ENCODE data around the gene TEX48.

- RRBS = no CpG with 5 or more reads among the region's 5 CpGs
Observed at GRCh38 chr9:114074459-114075190, 3.5 kb downstream of the AMBP start.

DNA sequence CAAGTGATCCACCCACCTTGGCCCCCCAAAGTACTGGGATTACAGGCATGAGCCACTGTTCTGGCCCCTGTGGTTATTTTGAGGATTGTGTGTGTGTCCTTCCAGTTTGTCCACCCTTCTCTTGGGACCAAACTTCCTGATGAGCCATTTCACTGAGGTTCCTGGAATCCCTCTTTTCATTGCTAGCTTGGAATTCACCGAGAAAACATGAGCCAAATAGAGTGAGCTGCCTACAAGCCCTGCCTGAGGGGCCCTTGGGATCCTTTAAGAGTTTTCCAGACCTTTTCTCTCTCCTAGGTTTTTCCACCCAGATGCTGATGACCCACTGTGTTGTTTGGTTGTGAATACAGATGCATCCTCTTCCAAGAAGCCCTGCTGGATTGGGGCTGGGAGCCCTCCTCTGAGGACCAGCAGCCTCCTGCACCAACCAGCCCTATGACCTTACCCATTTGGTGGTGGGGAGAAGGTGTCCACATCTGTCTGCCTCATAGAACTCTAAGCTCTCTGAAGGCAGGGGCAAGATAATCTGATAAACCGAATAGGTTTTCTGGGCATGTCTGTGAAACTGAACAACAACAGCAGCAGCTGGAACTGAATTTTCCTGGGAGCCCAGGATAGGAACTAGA is 13.3 kb upstream of the KIF12 start:
- RRBS = no CpG with 5 or more reads among the region's 2 CpGs

- RRBS = no CpG with 5 or more reads among the region's 4 CpGs
Observed at GRCh38 chr9:114241858-114242503, 80.9 kb upstream of the ORM1 start.

DNA sequence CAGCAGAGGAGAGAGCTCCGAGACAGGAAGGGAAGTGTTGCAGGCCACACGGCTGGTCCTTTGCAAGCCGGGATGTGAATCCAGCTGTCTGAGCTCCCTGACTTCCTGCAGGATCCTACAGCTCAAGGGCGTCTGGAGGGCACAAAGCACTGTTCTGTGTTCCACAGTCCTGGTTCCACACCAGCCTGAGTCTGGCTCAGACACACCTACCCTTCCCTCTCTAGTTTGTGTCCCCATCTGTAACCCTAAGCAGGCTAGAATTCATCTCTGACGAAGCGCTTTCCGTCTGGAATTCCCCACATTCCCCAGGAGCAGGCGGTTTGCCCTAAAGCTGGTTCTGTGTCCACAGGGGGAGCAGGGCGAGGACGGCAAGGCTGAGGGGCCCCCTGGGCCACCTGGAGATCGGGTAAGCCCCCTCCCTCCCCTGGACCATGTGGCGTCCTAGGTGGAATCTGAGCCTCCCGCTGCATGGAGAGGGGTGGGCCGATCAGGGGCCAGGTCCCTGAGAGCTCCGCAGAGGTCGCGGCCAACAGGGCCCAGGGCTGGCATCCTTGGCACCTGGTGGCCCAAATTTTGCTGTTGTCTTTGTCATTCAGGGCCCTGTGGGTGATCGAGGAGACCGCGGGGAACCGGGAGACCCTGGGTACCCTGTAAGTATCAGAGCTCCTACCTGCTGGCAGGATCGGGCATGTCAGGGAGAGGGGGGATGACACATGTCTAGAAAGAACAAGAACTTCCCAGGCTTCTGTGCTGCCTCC is 34.6 kb upstream of the ORM1 start:
- RRBS = no CpG with 5 or more reads among the region's 22 CpGs

DNA sequence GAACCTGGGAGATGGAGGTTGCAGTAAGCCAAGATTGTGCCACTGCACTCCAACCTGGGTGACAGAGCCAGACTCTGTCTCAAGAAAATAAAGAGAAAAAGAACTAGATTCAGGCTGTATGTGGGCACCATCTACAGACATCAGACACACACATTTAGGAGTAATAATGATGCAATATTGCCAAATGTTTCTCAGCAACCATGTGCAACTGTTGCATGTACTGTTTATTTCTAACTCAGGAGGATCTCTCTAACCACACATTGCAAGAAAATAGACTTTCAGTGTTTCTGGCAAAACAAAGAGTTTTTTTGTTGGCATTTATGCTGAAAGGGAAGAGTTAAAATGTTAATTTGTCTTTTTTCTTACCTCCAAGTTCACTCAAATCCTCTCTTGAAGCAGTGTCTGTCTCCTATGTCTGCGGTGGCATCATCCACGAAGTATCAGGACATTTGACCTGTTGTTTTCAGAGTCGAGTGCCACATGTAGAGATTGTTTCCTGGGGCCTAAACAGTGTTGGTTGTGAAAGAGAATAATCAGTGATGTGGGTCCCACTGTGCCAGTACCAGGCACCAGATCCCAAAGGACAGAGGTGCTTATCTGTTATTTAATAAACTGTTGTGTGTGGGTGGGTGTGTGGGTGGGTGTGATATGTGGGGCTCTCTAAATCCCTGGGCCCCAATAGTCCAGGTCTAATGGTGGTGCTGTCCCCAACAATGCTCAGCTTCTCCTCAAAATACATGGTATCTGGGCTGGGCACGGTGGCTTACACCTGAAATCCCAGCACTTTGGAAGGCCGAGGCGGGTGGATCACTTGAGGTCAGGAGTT is 4.9 kb upstream of the ORM1 start:
- RRBS = no CpG with 5 or more reads among the region's 6 CpGs

DNA sequence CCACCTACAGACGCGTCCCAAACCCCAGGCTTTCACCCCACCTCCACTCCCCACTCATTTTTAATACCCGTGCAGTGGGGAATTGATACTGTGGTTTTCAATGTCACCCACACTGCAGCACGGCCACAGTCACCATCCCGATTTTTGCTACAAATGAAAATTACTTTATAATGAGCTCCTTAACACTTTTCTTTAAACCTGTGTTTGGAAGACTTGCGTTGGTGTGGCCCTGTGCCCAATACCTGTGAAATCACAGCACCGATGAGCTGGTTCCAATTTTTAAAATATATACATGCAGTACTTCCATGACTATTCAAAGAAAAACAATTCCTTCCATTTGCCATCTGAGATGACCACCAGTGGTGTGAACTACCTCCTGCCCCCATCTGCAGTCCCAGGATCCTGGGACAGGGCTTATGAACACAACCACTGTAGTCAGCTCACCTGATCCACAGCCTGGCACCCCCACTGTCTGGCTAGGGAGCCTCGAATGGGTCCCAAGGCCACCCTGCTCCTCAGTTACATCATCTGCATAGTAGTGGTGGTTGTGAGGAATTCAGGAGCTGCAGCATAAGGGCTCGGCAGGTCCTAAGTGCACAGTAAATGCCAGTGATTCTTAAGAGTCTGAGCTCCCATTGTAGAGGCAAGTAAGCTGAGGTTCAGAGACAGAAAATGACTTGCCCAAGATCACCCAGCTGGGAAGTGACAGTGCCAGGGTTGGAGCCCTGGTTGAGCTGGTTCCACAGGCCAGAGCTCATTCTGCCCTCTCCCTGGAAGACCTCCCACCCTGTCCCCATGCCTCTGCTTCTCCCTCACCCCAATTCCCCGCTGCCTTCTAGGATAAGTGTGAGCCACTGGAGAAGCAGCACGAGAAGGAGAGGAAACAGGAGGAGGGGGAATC is 2.8 kb downstream of the ORM1 start:
- RRBS = no CpG with 5 or more reads among the region's 11 CpGs

DNA sequence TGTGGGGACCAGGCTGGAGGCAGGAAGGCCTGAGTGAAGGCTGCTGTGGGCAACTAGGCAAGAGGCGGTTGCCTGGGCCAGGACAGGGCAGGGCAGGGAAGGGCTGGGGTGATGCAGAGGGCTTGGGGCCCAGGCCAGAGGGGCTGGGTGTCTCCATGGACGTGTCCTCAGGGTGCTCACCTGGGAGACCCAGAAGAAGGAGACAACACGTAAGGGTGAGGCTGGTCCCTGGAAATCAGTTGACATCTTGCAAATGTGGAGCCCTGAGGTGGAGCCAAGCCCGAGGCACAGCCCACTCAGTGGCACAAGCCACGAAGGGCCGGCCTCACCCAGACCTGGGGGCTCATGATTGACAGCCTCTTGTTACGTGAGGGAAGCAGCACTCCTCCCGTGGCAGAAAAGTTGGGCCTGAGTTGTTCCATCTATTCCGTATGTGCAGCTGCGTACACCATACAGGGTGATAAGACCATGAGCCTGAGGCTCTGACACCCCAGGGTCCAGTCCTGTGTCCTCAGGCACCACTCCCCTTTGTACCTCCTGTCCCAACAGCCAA is 2.1 kb upstream of the ORM2 start:
- RRBS = no CpG with 5 or more reads among the region's 10 CpGs

DNA sequence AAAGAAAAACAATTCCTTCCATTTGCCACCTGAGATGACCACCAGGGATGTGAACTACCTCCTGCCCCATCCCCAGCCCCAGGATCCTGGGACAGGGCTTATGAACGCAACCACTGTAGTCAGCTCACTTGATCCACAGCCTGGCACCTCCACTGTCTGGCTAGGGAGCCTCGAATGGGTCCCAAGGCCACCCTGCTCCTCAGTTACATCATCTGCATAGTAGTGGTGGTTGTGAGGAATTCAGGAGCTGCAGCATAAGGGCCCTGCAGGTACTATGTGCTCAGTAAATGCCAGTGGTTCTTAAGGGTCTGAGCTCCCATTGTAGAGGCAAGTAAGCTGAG is 2.8 kb downstream of the ORM2 start:
- RRBS = no CpG with 5 or more reads among the region's 2 CpGs

- RRBS = no CpG with 5 or more reads among the region's 7 CpGs
Observed at GRCh38 chr9:114361588-114362084, 26.1 kb downstream of the AKNA start.

- RRBS = no CpG with 5 or more reads among the region's 20 CpGs
Observed at GRCh38 chr9:114588175-114589084, 861 bp downstream of the ATP6V1G1 start.

- RRBS = no CpG with 5 or more reads among the region's 8 CpGs
Observed at GRCh38 chr9:114681791-114682358, at the start of gene TEX48. TSS of gene TEX48 (minus strand) at chr9:114682192.

DNA sequence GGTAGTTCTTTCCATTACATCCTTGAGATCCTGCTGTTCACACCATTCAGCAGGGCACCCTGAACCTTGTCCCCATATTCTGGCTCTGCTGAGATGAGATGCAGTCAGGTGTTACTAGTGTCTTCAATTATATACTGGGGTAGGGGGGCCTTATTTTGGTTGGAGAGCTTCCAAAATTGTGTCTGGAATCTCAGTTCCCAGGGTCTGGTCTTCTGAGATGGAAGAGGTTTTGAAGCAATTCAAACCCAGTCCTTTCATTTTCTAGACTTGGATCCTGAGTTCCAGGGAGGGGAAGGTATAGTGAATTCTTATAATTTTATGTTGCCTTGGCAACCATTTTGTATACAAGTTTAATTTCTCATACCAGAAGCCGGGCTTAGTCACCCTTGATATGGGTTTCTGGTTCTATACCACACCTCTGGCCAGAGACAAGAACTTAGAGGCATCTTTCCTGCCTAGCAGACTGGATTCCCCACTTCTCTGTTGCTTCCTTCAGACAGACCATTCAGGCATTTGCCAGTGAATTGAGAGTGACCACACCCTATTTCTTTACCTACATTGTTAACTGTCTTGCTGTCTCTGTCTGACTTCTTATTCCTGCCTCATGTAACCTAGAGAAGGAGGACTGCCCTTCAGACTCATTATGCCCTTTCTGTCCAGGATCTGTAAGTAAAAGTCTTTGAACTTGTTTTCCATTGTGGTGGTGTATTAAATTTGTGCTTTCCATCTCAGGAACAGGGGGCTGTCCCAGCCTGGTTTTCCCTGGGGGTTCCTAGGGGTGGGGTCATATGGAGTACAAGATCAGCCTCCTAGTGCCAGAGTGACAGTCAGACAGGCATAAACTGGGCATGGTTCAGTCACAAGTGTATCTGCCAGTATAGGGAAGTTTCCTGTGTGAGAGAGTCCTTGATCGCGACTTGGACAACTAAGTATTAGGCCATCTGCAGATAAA is 27.6 kb downstream of the TNFSF8 start:
- RRBS = no CpG with 5 or more reads among the region's 3 CpGs

DNA sequence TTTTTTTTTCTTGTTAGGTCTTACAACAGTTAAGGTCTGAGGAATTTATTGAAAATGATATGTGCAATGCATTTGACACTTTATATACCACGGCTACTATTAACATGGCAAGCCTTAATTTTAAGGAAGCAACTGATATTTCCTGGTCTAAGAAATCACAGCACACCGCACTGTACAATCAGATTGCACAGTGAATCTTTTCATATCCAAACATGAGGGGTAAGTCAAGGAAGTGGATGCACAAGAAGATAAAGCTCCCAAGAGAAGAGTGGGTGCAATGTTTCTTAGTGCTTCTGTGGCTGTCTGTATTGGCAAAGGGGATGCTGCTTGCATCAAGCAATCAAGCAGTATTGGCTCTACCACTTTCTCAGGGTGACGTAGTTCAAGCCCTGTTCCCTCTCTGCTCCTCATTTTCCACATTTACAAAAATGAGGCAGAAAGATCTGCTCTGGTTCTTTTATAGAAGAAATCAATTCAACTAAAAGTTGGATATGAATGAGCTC is 2.4 kb downstream of the TNFSF8 start:
- RRBS = no CpG with 5 or more reads among the region's 3 CpGs

DNA sequence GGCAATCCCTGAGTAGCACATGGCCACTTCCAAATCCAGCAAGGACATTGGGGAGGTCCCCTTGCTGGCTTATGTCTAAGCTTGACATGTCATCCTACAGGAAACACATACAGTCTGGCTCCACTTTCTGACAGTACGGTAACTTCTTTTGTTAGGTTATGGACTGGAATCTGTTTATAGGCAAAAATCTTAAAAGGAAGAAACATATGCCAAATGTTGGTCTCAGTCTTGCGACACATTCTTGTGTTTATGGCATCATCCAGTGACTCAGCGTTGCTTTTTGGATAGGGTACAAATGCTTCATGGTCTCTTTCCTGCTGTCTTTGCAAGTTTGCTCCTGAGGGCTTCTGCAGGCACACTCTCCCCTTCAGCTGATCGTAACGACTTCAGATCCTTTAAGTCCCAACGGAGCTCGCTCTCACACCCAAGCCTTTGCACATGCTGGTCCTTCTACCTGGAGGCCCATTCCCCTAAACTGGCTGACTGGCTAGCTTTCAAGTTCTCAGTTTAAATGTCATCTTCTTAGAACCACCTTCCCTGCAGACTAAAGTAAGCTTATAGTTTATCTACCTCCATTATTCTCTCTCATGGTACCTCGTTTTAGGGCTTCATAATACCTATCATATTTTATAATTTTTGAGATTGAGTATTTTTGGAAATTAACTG is 23.6 kb upstream of the TNFSF8 start:
- RRBS = no CpG with 5 or more reads among the region's 8 CpGs

DNA sequence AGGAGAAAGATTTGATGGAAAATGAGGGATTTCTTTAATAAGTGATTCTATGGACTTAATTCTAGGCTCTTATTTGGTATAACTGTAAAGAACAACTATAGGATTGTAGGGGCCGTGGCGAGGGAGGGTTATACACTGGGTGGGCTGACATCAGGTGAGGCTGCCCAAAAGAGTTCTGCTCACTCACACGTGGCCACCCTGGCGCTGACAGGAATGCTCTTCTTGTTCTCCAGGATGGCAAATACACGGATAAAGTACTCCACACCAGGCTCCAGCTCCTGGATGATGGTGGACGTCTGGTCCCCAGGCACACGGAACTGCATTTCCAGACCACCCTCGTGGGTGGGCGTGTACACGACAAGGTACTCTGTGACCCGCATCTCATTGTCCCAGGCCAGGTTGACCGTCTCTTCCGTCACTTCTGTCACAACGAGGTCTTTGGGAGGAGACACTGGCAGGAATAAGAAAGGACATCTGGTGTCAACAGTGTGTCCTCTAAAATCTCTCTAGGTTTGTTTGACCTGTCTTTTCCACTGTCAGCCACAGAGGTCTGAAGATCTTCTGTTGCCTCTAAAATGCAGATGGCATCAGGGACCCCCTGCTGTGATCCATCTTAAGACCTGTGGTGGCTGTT is 33.8 kb downstream of the TNC start:
- RRBS = no CpG with 5 or more reads among the region's 14 CpGs

DNA sequence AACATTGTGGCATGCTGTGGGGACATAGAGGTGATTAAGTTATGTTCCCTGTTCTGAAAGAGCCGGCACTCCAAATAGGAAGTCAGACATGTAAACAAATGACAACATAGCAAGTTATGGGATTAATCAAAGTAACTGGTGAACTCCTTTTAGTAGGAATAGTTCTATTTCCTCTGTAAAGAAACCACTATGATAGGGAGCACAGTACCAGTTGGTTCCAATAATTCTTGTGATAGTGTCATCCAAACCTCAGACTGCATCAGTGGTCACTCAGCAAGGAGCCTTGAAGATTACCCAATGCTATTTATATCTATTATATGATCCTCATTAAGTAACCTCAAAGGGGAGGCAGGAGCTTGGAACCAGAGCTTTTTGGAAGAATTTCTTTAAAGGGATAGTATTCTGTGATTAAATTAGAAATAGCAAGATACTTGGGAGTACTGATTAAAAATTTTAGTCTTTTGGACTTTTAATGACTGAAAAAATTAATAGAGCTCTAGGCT is 93.9 kb upstream of the TNC start:
- RRBS = no CpG with 5 or more reads among the region's 1 CpG

GRCh38 chr9:116304017-116304425 is 150.4 kb downstream of the PAPPA start:
- RRBS = no CpG with 5 or more reads among the region's 3 CpGs

- RRBS = no CpG with 5 or more reads among the region's 3 CpGs
Observed at GRCh38 chr9:117718139-117718731, 14.0 kb downstream of the TLR4 start.

GRCh38 chr9:119282953-119283662 is 86.1 kb downstream of the BRINP1 start:
- RRBS = no CpG with 5 or more reads among the region's 15 CpGs

GRCh38 chr9:119562319-119562821 is 193.1 kb upstream of the BRINP1 start:
- RRBS = no CpG with 5 or more reads among the region's 1 CpG

Data from non-pigmented ciliary epithelial cell (primary cell).